ENCODE data around the gene CD55.

GRCh38 chr1:206898370-206898995, 1.2 kb downstream of the IL24 start:
- RRBS: no CpG with 5 or more reads among the region's 5 CpGs

- RRBS: no CpG with 5 or more reads among the region's 2 CpGs
Observed at GRCh38 chr1:206953558-206954022, 7.3 kb upstream of the PIGR start.

DNA sequence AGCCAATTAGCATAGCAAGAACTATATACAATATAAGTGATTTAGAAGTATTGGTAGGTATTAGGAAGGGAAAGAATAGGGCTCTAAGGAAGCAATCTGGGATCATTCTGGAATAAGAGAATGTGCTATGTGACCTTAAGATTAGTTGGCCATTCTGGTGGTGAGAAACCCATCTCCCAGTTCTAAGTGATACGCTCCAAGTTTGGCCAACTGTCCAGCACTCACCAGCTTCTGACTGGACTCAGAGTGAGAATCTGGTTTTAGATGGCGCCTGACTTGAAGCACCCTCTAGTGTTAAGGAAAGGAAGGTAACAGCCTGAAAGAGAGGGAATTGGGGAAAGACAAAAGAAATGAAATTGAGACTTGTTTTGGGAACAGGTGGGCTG, 9.0 kb upstream of the FCAMR start:
- RRBS: no CpG with 5 or more reads among the region's 2 CpGs

GRCh38 chr1:207009297-207009960, 23.1 kb downstream of the C1orf116 start:
- RRBS: no CpG with 5 or more reads among the region's 10 CpGs

- RRBS: no CpG with 5 or more reads among the region's 1 CpG
Observed at GRCh38 chr1:207017677-207017964, 14.9 kb downstream of the C1orf116 start.

GRCh38 chr1:207018824-207019566, 13.6 kb downstream of the C1orf116 start:
- RRBS: no CpG with 5 or more reads among the region's 8 CpGs

- RRBS: no CpG with 5 or more reads among the region's 7 CpGs
Observed at GRCh38 chr1:207020120-207020513, 12.4 kb downstream of the C1orf116 start.

DNA sequence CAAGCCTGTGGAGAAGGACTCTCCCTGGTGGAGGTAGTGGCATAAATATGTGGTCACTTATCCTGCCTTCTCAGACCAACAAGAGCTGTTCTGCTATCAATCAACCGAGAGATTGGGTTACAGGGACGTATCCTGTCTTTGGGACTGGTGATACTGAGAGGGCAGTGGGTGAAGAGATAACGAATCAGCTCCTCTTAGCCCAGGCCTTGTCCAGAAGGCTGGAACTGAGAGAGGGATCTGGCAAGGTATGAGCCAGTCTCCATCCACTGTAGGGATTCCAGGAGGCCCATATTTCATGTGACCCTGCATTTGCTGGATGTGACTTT, 11.4 kb downstream of the C1orf116 start:
- RRBS: no CpG with 5 or more reads among the region's 3 CpGs

- RRBS: no CpG with 5 or more reads among the region's 1 CpG
Observed at GRCh38 chr1:207172355-207172554, 68.2 kb downstream of the C4BPA start.

DNA sequence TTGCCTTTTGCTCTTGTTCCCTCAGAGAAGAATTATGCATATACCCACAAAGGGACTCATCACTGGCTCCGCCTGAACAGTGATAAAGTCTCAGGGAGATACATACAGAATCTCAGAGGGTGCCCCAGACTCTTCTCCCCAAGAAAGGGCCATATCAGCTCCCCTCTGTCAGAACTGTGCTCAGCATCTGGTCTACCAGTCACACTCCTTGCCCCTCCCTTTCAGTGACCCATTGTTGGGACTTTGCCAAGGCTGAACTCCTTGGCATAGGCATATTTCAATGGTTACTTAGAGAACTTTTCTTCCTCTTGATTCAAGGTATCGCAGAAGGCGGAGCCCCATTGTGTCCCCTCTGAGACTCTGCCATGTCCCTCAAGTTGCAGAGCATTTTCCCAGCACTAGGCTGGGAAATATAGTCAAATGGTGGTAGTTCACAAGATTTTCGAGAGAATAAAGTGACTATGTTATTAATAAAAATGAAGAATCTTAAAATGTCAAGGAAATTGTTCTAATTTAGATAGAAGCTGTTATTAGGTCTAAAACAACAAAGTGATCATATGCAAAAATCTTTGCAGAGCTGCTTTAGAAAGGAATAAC, 102.4 kb upstream of the CD55 start:
- RRBS: no CpG with 5 or more reads among the region's 4 CpGs

- RRBS: no CpG with 5 or more reads among the region's 3 CpGs
Observed at GRCh38 chr1:207298118-207298560, 23.3 kb upstream of the CD55 start.

DNA sequence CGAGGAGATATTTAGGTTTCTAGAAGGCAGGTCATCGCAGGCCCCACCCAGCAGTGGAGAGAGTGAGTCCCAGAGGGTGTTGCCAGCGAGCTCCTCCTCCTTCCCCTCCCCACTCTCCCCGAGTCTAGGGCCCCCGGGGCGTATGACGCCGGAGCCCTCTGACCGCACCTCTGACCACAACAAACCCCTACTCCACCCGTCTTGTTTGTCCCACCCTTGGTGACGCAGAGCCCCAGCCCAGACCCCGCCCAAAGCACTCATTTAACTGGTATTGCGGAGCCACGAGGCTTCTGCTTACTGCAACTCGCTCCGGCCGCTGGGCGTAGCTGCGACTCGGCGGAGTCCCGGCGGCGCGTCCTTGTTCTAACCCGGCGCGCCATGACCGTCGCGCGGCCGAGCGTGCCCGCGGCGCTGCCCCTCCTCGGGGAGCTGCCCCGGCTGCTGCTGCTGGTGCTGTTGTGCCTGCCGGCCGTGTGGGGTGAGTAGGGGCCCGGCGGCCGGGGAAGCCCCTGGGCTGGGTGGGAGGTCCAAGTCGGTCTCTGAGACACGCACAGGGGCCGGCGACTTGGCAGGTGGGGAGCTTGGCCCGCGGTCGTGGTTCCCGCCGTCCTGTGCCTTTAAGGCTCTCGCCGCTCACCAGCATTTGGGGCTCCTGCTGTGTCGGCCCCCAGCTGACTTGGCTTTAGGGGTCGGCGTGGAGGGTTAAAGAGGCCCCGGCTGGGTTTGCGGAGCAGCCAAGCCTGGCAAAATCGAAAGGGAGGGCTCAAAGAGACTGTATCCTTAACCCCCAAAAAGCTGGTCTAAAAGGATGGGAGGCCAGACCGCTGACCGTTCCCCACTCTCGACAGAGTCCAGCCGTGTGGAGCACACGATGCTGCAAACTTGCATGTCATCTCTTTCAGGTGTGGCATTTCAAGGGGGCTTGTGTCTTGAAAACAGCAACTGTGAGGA, at the start of gene CD55:
Gene CD55, plus strand, starts transcription at position 291 of the 951 bp plus-strand sequence.
- RRBS: 2% methylated on average over 18 of the region's 66 CpGs

DNA sequence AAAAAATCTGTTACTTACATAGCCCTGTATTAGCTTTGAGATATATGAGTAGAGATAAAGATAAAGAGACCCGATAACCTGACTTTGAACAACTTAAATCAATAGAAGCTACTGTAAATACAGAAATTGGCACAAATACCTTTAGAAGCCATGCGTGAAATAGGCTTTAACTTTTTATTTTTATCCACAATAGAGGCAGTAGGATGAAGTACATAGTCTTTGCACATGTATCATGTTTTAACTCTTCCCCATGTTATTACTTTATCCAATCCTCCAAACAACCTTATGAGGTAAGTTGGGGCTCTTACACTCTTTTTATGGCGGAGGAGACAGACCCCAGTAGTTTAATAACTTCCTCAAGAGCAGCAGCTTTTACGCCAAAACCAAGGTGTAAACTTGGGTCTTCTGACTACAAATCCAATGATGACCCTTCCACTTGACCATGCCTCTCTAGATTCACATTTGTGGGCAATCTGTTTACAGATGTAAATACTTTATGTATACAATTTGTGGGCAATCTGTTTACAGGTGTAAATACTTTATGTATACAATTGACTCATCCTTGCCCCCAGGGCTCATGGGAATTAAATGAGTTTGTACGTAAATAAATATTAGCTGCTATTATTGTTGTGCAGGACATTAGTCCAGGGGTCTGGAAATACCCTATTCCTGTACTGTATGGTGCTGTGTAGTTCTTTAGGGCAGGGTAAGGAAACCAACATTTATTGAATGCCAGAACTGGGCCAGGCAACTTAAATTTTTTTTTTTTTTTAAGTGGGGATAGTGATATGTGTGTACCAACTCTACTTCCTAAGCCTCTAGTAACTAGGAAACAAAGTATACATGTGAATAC, 2.3 kb downstream of the CD55 start:
- RRBS: no CpG with 5 or more reads among the region's 5 CpGs

DNA sequence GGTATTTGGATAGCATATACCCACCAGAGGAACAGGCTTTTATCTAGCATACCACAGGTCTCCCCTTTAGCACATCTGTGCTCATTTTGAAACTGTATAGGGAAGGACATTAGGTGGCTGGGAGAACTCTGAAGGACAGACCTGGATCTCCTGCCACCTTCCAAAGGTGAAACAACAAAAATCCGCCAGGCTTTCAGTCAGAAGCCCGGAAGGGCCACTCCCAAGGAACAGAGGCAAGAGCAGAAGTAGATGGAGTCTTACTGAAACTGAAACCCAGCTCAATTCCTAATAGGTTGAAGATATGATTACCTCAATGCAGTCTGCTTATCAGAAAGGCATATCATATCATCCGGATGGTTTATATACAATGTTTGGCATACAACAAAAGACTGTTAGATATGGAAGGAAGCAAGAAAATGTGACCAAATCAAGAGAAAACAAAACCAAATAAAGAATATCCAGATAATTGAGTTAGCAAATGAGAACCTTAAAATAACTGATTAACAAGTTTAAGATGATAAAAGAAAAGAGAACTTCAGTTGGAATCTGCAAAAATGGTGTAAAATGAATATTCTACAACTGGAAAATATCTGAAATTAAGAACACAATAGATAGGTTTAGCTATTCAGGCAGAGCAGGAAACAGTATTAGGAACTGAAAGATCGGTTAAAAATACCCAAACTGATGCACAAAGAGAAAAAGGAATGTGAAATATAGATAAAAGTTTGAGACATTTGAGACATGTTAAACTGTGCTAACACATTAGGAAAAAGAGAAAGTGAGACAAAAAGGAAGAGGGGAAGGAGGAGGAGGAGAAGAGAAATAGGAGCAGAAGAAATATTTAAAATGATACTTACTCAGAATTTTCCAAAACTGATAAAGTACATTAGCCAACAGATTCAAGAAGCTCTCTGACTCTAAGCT, 11.9 kb downstream of the CD55 start:
- RRBS: no CpG with 5 or more reads among the region's 4 CpGs

- RRBS: no CpG with 5 or more reads among the region's 2 CpGs
Observed at GRCh38 chr1:207334235-207334864, 12.9 kb downstream of the CD55 start.

DNA sequence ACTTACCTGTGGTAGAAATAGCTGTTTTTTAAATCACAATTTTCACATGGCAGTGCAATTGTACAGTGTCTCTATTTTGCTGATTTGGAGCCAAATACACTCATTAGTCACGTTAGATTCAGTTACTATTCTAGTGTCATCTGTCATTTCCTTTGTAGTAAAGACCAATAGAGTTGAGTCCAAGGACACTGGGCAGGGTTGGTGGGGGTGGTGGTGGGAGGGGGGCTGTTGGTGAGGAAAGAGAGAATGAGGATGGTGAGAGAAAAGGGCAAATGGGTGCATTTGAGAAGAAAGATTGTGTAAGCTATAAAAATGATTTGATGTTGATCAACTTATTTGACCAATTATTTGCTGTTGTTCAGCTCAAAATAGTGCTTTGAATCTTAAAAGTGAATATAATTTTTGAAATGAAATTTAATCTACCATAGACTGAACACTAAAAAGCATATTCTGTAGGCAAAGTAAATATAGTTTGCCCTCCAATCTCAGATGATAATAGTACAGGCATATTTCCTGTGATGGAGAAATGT, 33.7 kb downstream of the CD55 start:
- RRBS: no CpG with 5 or more reads among the region's 1 CpG

DNA sequence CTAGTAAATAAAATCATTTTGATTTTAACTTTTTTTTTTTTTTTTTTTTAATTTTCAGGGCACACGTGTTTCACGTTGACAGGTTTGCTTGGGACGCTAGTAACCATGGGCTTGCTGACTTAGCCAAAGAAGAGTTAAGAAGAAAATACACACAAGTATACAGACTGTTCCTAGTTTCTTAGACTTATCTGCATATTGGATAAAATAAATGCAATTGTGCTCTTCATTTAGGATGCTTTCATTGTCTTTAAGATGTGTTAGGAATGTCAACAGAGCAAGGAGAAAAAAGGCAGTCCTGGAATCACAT, 38.0 kb downstream of the CD55 start:
- RRBS: no CpG with 5 or more reads among the region's 3 CpGs

- RRBS: no CpG with 5 or more reads among the region's 14 CpGs
Observed at GRCh38 chr1:207519593-207520192, 23.7 kb downstream of the CR1 start.

GRCh38 chr1:207635321-207636061, 9.4 kb upstream of the CR1L start:
- RRBS: no CpG with 5 or more reads among the region's 9 CpGs

DNA sequence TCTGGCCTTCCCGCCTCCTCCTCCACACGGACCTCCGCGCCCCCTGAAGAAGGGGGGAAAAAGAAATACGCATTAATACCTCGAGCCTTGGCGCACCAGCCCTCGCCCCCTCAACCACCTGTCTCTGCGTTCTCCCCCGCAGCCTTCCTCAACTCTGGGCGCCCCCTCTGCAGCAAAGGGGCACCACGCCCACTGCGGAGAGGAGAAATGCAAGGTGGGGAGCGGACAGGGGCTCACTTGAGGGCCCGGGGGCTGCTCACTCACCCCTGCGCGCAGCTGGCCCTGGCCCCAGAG, 42.5 kb downstream of the CD34 start:
- RRBS: 3% methylated on average over 3 of the region's 17 CpGs